ENCODE measurements around a stretch of chr16.

DNA sequence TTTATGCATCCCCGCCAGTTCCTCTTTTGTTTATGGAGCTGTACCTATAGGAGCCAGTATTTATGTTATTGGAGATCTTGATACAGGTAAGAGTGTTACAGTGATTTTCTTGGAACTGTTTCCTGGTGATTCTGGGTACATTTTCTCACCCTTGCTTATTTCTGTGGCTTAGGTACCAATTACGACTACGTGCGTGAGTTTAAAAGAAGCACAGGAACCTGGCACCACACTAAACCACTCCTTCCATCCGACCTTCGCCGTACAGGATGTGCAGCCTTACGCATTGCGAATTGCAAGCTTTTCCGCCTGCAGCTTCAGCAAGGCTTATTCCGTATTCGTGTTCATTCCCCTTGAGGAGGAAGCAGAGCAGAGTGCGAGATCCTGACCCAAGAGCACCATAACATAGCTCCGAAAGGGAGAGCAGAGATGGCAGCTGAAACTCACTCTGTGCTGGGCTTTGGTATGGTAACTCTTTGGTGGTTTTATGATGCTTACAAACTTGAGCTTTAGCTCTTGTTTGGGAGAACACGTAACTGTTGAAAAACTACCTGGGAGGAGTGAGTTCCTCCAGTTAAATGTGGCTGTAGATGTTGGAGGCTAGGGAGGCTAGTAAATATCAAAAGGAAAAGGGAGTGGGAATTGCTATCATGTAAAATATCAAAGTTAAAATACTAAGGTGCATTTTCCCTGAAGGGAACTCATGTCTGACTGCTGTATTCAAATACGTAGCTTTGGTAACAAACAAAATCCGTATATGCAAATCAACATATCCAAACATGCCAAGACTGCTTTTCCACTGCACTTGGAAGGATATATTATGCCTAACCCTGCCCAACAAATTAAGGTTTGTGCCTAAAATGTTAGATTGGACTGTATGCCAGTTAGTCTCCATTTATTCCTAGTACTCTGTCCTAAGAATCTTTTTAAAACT, 62.7 kb downstream of the GAN start:
- PRO-cap, result no peak
- CAGE, long polyA plus RNA, result no peak

DNA sequence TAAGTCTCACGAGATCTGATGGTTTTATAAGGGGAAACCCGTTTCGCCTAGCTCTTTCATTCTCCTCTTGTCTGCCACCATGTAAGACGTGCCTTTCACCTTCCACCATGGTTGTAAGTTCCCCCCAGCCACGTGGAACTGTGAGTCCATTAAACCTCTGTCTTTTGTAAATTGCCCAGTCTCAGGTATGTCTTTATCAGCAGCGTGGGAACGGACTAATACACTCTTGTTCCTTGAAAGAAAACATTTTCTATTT, 6.6 kb downstream of the CMIP start:
- PRO-cap, result no peak
- CAGE, long polyA plus RNA, result no peak

DNA sequence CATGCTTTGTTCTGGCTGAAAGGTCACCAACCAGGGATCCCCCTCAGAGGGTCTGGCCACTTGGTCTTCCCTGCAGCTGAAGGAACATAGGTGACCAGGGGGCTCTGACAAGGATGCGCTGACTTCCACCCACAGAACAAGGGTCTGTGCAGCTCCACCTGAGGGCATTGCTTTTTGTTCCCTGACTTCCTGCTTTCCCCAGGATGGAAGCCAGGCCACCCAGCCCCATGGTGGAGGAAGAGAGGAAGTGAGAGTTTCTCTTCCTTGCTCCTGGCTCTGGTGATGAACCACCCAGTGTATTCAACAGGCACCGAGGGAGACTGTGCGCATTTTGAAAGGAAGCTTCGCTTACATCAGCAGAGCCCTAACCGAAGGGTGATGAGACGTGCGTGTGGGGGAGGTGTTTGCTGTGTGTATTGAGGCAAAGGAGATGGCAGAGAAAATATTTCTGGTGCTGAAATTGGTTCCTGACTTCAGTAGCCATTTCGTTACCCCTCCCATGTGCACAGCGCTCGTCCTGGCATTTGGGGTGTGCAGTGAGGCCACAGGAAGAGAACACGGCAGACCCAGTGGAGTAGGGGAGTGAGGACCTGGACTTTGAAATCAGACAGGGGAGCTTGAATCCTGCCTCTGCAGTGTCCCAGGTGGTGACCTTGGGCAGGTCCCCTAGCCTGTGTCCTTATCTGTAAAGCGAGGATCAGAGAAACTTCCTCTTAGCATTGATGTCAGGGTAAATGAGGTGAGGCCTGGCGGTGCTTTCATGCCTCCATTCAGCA, 7.2 kb downstream of the CMIP start:
- PRO-cap, result no peak
- CAGE, long polyA plus RNA, result no peak

- PRO-cap, result no peak
- CAGE, long polyA plus RNA, result no peak
Measured at GRCh38 chr16:81452398-81452922, 7.9 kb downstream of the CMIP start.

GRCh38 chr16:81455720-81456562, 11.3 kb downstream of the CMIP start:
- PRO-cap, result no peak
- CAGE, long polyA plus RNA, result no peak

GRCh38 chr16:81499313-81500447, 55.1 kb downstream of the CMIP start:
- PRO-cap, result no peak
- CAGE, long polyA plus RNA, result no peak

DNA sequence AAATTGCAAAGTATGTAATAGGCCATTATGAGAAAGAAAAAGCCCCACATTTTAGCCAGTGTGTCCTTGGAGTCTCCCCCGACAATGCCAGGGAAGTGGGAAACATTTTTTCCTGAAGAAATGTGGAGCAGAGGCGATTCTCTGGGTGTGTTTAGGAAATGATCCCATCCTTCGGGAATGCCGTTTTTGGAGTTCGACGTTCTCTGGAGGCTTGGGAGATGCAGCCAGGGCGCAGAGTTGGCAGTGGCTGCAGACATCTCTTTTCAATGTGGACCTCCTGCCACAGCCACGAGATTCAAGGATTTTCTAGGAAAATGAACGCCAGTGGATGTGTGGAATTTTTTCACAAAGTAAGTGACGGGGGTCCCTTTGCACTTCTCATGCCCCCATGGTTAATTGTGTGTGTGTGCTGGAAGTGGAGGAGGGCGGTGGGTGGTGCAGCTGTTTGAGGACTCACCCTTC, 73.1 kb downstream of the CMIP start:
- PRO-cap, result no peak
- CAGE, long polyA plus RNA, result no peak

DNA sequence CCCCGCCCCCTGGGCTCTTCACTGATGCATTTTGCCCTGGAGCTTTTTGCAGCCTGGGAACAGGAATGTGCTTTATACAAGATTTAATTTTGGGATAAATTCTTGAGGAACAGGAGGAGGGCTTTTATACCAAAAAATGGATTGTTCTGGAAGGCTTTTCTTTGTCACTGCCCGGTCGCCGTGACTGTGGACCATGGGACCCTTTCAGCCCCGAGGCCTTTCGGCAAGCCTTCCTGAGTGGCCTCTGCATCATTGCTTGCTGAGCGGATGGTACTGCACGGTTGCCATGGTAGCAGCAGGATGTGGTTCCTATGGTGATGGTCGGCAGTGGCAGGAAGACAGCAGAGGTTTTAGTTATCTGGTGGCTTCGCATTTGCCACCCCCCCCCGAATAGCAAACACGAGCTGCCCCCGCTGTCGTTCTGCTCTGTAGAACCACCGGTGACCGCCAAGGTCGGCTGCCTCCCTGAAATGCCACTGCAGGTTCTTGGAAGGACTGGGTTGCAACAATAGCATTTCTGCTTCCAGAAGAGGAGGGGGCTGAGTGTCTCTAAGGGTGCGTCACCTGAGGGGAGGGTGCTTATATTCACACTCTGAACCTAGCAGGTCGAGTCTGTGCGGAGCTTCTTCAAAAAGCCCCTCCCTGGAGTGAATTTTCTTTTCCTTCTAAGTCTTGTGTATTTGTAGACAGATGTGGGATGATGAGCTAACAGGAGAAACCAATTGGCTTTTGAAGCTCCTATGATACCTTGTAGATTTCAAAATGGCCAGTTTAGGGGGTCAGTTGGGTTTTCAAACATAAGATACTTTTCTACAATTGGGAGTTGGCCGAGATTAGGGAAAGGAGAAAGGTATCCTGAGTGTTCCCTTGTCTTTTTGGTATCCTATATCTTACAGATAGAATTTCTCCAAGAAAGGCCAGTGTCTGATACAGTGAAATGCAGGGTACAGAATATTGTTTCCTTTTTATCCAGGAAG, 76.7 kb downstream of the CMIP start:
- PRO-cap, result no peak
- CAGE, long polyA plus RNA, result no peak

GRCh38 chr16:81530208-81530727, 85.7 kb downstream of the CMIP start:
- PRO-cap, result no peak
- CAGE, long polyA plus RNA, result no peak

GRCh38 chr16:81542749-81543014, 98.1 kb downstream of the CMIP start:
- PRO-cap, result no peak
- CAGE, long polyA plus RNA, result no peak

- PRO-cap, result no peak
- CAGE, long polyA plus RNA, result no peak
Measured at GRCh38 chr16:81554920-81555517, 110.4 kb downstream of the CMIP start.

DNA sequence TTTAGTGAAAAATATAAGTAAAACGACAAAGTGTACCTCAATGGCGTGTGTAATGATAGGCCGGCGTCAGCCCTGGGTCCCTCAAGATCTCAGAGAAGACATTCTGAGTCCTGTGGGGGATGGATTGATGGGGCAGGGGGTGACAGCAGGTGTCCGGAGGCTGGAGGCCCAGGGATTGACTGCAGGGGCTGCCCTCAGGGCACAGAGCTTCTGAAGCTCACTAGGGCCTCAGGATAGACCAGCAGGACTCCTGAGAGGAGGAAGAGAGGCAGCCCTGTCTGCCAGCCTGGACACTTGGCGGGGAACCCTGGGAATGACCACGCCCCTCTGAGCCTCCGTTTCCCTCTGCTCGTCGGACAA, 145.2 kb downstream of the CMIP start:
- PRO-cap, result no peak
- CAGE, long polyA plus RNA, result no peak

- PRO-cap, result no peak
- CAGE, long polyA plus RNA, result no peak
Measured at GRCh38 chr16:81625613-81626649, 153.2 kb upstream of the PLCG2 start.

- PRO-cap, result no peak
- CAGE, long polyA plus RNA, result no peak
Measured at GRCh38 chr16:81652160-81653333, 126.5 kb upstream of the PLCG2 start.

GRCh38 chr16:81753045-81753384, 26.1 kb upstream of the PLCG2 start:
- PRO-cap, result no peak
- CAGE, long polyA plus RNA, result no peak

DNA sequence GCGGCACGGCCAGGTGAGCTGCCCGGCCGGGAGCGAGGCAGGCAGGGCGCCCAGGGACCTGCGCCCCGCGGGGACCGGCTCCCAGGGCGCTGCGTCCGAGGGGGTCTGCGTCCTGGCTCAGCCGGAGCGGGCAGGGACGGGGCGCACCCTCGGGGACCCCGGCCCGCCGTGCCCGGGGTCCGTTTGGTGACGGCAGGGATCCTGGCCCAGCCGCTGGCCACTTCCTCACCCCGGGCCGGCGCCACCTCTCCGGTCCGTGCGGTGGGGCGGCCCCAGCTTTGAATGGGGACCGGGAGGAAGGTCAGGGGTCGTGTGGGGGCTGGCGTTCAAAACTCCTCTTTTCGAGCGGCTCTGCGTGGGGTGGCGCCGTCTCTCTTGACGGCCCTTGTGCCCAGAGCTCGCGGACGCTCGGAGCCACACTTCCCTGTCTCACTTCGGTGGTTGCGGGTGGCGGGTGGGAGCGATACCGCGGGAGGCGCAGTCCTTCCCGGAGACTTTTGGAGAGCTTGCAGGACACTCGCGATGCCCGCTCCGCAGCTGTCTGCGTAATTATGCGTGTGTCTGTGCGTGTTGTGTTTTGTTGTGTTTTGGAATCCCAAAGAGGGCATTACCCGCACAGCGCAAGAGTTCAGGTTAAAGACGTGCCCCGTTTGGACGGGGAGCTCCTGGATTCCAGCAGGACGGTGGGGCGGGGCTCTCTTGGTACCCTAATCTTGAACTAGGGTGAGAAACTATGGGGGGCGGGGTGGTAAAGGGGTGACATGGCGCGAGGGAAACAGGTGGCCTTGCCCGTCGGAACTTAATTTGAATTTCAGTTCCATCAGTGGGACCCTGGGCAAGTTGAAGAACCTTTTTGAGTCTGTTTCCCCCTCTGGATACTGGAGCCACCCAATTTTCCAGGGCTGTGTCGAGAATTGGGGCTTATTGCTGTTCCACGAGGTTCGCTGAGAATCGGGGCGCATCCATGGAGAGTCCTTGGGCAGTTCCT, 615 bp downstream of the PLCG2 start:
- PRO-cap, result no peak
- CAGE, long polyA plus RNA, result no peak

GRCh38 chr16:81808779-81809499, 29.8 kb downstream of the PLCG2 start:
- PRO-cap, result bidirectional peak, plus-strand start at chr16:81809164, minus-strand start at chr16:81809106
- CAGE, long polyA plus RNA, result no peak

DNA sequence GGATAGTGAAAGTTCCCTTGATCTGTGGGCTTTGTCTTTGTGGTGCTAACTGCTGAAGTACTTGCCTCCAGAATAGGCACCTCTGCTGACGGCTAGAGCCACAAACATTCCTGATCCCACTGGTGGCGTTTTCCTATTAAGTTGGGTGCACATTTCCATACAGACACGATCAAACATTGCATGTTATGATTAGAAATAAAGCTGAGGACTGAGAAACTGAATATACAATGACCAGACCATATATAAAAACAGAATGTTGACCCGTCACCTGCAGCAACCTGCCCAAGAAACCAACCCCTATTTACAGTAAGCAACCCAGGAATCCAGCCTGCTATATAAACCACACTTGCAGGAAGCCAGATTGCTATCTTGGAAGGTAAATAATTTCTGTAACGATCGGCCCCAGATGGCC, 31.7 kb downstream of the MPHOSPH6 start:
- PRO-cap, result no peak
- CAGE, long polyA plus RNA, result no peak

DNA sequence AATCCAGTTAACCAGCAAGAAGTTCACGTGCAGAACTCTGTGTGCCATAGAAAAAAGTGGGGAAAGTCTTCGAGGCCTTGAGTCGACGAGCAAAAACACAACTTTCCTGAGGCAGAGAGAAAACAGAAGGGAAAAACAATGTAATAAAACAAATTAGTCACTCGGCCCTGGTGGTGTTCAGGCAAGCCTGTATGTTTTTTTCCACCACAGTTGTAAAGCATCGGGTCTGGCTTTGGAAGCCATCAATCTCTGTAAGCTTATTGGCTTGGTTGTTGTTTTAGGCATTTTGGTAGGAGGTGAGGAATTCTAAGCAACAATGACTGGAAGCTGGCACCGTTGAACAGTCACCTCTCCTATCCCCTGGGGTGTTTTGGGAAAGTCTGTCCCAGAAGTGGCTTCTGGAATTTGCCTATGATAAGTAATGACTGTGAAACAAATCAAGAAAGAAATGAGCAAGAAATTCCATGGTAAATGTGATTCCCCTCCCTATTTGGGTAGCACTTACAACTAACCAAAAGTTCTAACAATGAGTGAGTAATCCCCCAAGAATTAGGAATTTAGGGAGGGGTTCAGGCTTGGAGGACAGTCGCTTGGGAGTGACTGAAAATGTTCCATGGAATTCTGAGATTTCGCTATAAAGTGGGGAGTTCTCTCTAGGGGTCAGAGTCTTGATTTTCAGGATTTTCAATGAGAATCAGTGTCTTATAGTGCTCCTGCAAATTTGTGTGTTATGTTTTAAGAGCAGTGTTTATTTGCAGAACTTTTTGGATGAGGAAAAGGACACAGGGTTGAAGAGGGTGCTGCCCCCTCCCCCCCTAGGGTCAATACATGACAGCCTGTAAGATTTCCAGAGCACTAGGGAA, 2.9 kb downstream of the CDH13 start:
- PRO-cap, result no peak
- CAGE, long polyA plus RNA, result no peak

GRCh38 chr16:82735501-82736081, 108.8 kb downstream of the CDH13 start:
- PRO-cap, result no peak
- CAGE, long polyA plus RNA, result no peak